Lung (tissue), 4 donors: ENCODE results near the genes ZNF648 and SMG7.

GRCh38 chr1:181190051-181190272, 101.5 kb downstream of the IER5 start:
- PRO-cap, result no peak
- RAMPAGE, long total RNA, result no peak
- RRBS, result 1% methylated on average over 10 of the region's 18 CpGs

GRCh38 chr1:181397796-181398476, 85.4 kb upstream of the CACNA1E start:
- PRO-cap, result no peak
- RAMPAGE, long total RNA, result no peak
- RRBS, result no CpG with 5 or more reads among the region's 3 CpGs

DNA sequence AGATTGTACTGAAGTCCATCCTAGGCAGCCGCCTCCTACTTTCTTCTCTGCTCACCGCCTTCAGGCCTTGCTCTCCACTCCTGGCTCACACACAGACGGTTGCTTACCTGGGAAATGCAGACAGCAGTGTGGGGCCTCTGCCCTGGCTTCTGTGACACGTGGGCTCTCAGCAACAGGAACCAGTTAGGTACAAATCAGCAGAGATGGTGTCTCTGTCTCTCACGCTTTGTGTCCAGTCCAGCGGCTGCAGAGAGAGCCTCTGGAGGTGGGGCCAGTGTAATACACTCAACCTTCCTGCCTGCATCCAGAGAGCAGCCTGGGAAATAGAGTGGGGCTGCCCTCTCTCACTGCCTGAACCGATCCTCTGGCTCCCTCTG, at the start of gene ZNF648:
ZNF648 (minus strand) TSS at position 252 of the 377 bp plus-strand sequence.
- PRO-cap, result no peak
- RAMPAGE, long total RNA, result no peak
- RRBS, result no CpG with 5 or more reads among the region's 7 CpGs

- PRO-cap, result no peak
- RAMPAGE, long total RNA, result no peak
- RRBS, result no CpG with 5 or more reads among the region's 3 CpGs
These were observed 150.0 kb downstream of the GLUL start for GRCh38 chr1:182241562-182242013.

DNA sequence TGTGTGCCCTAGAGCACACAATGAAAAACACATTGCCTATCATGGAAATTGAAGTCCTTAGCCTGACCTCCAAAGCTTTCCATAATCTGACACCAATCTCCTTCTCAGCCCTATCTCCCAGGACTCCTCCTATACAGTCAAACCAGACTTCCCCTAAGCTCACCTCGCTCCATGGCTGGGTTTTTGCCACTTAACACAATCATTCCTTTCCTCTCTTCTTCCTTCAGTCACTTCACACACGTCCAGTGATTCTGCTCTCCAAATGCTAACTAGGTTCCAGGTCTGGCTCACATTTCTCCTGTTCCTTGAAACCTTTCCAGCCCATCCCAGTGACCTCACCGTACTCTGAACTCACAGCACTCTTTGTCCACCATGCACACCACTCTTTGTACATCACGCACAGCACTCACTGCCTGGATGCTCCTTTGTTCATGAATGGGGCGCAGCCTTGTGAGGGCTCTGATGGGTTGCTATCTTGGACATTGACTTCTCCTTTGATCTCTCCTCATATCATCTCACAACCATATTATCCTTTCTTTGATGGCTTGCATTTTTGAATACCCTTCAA, 98.4 kb downstream of the GLUL start:
- PRO-cap, result no peak
- RAMPAGE, long total RNA, result no peak
- RRBS, result no CpG with 5 or more reads among the region's 5 CpGs

GRCh38 chr1:182299899-182300420, 91.6 kb downstream of the GLUL start:
- PRO-cap, result no peak
- RAMPAGE, long total RNA, result no peak
- RRBS, result no CpG with 5 or more reads among the region's 2 CpGs

DNA sequence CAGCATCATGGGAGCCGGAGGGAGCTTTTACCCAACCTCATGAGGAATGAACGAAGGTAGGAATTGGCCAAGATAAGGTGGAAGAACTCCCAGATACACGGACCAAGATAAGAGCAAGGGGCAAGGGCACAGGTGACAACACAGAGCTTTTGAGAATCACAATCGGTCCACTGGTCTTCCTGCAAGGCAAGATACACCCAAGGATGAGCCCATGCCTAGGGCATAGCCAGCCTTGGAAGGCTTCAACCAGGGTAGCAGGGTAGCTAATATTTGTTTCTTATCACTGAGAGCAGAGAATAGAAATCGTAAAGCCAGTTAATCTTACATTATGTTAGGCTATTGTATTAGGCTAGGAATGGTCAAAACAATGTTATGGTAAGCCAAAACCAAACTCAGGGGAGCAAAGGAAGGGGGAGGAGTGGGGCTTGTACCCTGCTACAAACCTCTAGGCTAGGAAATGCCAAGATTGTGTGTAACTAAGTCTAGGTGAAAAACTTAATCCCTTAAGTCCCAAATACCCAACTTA, 9.3 kb downstream of the GLUL start:
- PRO-cap, result no peak
- RAMPAGE, long total RNA, result no peak
- RRBS, result no CpG with 5 or more reads among the region's 5 CpGs

- PRO-cap, result no peak
- RAMPAGE, long total RNA, result no peak
- RRBS, result no CpG with 5 or more reads among the region's 6 CpGs
These were observed 2.5 kb upstream of the GLUL start for GRCh38 chr1:182394004-182394635.

GRCh38 chr1:182460504-182460995, 10.6 kb downstream of the RGSL1 start:
- PRO-cap, result no peak
- RAMPAGE, long total RNA, result no peak
- RRBS, result no CpG with 5 or more reads among the region's 1 CpG

DNA sequence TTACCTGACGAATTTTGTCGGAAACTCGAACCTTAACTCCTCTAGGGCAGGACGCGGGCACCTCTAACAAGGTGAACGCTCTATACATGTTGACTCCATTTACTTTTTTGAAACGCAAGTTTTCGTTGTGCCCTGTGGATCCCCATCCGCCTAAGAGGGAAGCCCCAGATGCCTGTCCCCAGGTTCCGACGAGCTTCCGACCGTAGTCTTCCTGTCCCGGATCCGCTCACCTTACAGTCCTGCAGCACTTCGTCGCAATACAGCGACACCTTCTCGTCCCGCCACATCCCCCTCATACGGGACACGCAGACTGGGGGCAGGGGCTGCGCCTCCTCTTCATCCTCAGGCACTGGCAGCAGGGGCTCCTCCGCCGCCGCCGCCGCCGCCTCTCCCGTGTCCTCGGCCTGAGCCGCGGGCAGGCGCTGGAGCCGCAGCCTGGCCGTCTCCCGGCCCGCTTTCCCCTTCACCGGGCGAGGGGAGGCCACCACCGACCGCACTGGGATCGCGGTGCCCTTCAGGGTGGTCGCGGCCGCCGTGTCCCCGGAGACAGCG, 391 bp downstream of the SHCBP1L start:
- PRO-cap, result no peak
- RAMPAGE, long total RNA, result no peak
- RRBS, result 12% methylated on average over 10 of the region's 50 CpGs

DNA sequence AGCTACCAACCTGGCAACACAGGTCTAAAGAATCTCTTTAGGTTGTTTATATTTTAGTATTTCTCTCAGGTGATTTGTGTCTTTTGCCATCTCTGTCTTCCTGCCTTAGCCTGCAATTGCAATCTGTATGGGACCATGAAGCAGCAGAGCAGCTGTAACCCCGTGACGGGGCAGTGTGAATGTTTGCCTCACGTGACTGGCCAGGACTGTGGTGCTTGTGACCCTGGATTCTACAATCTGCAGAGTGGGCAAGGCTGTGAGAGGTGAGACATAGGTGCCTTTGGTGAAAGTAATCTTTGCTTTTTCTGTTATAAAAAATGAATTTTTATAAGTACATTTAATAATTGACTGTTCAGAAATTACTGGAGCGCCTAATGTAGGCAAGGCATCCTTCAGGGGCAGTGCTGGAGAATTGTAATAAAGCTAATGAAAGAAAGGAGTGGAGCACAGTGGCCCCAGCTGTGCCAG, 60.7 kb upstream of the LAMC2 start:
- PRO-cap, result no peak
- RAMPAGE, long total RNA, result no peak
- RRBS, result no CpG with 5 or more reads among the region's 4 CpGs

GRCh38 chr1:183200358-183200785, 14.3 kb downstream of the LAMC2 start:
- PRO-cap, result no peak
- RAMPAGE, long total RNA, result no peak
- RRBS, result no CpG with 5 or more reads among the region's 10 CpGs

DNA sequence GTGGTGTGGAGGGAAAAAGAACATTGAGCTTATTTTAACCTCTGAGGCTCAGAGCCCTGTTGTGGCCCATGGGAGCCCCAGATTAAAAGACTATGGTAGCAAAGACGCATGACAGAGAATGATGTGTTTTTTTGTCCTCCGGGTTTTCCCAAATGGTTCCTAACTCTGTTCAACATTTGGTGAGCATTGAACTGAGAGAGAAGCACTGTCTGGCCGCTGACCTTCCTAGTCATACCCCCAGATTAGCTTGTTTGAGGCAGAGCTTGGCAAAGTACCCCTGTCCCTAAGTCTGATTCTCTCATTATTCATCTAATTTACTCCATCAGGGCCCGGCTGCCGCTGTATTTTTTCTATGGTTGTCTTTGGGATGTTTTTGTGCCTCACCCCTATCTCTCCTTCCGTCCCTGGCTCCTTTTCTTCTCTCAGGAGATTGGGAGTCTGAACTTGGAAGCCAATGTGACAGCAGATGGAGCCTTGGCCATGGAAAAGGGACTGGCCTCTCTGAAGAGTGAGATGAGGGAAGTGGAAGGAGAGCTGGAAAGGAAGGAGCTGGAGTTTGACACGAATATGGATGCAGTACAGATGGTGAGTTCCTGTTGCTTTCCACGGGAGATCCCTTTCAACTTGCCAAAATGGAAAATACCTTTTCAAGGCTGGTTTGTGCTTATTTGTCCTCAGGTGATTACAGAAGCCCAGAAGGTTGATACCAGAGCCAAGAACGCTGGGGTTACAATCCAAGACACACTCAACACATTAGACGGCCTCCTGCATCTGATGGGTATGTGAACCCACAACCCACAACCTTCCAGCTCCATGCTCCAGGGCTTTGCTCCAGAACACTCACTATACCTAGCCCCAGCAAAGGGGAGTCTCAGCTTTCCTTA, 53.8 kb downstream of the LAMC2 start:
- PRO-cap, result no peak
- RAMPAGE, long total RNA, result no peak
- RRBS, result no CpG with 5 or more reads among the region's 10 CpGs

DNA sequence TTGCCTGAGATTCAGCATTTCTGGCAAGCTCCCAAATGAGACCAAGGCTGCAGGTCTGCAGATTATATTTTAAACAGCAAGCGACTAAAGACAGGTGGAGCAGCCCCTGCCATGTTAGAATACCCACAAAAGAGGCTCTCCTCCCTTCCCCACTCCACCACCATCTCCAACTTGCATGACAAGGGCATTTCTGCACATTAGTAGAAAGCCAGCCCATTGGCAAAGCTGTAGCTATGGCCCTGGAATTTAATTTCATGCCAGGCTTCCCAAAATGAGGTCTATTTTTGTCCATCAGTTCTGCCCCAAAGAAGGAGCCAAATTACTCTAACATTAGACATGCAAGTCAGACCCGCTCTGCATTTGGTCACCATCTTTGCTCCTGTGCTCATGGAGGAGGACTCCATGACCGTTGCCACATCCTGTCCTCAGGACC, 115.1 kb downstream of the LAMC2 start:
- PRO-cap, result no peak
- RAMPAGE, long total RNA, result no peak
- RRBS, result no CpG with 5 or more reads among the region's 3 CpGs

DNA sequence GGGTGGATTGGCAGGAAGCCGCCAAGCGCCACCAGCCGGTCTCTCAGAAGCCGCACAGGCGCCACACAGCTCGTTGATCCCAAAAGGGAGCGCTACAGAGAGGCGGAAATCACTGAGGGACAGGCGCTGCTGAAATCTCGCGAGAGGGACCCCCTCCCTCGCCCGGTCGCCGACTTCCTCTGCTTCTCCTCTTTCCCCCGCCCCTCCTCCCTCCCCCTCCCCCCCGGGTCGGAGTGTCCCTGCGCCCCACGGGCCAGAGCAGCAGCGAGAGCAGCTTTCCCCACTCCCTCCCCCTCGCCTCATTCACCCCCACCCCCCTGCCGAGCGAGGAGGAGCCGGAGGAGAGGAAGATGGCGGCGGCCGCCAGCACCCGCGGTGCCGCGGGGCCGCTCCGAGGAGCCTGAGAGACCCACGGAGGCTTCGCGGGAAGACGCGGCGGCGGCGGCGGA, at the start of gene SMG7:
SMG7 (plus strand) TSS at position 330 of the 449 bp plus-strand sequence.
- PRO-cap, result bidirectional peak, plus-strand start at position 338 of the sequence, minus-strand start at position 181 of the sequence
- RAMPAGE, long total RNA, result no peak
- RRBS, result under 1% methylated on average over 13 of the region's 43 CpGs

DNA sequence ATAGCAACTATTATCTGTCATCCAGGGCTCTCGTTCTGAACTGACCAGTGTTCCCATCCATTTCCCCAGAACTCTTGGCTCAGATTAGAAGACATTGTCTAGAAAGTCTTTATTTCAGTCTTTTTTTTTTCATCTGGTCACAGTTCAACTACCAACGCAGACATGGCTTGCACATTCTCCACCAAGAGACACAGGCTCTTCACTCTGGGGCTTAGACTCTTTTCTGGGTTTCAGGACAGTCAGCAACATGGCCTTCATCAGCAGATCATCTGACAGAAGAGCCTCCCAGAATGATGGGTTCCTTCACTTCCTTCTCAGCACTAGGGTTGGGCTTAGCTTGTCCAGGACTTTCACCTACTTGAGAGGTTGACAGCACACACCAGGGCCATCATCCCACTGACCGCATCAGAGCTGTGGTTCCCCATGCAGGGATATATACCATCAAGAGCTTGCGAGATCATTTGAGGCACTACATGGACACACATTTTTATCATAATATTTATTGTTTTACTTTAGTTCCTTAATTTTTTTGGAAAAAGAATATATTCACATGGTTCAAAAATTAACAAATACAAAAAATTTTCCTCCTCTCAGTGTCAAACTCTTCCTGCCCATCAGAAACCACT, 10.3 kb upstream of the NCF2 start:
- PRO-cap, result no peak
- RAMPAGE, long total RNA, result no peak
- RRBS, result no CpG with 5 or more reads among the region's 4 CpGs

DNA sequence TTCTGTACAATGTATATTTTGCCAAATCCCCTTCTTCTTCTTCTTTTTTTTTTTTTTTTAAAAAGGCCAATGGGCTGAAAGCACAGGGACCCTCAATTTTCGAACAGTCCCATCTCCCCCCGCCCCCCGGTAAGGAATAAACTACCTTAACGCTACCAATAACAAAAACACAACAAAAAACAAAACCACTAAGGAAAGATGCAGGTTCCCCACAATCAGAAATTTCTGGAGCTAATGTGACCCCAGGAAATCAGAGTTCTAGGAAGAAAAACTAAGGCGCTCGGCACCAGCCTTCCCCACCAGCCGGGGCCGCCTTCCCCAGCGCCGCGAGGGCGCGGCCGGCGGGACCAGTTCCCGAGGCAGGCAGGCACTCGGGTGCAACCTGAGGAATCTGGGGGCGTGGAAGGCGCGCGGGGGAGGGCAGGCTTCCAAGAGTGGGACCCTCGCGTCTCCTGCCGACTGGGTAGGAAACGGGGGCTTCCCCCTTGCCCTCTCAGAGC, 661 bp downstream of the ARPC5 start:
- PRO-cap, result bidirectional peak, plus-strand start at position 403 of the sequence, minus-strand start at position 134 of the sequence
- RAMPAGE, long total RNA, result no peak
- RRBS, result 5% methylated on average over 8 of the region's 25 CpGs

DNA sequence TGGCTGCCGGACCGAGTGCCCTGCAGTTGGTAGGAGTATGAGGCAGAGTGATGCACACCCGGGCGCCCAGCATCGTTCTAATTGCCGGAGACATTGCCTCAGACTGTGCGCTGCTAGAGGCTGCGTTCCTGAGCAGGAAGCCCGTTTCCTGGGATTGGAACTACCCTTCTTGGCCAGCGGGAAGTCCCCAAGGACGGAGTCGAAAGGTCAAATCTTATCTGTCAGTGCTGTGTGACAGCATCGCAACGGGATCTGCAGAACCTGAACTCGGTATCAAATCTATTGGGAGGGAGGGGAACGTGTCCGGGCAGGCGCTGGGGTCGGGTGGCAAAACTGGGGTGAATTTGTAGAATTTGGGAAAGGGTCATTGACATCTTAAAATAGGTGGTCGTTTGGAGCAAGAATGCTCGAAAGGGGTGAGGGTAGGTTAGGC, 665 bp upstream of the ARPC5 start:
- PRO-cap, result no peak
- RAMPAGE, long total RNA, result no peak
- RRBS, result 2% methylated on average over 2 of the region's 21 CpGs

GRCh38 chr1:183652559-183652992, 540 bp downstream of the APOBEC4 start:
- PRO-cap, result no peak
- RAMPAGE, long total RNA, result no peak
- RRBS, result no CpG with 5 or more reads among the region's 2 CpGs

- PRO-cap, result no peak
- RAMPAGE, long total RNA, result no peak
- RRBS, result no CpG with 5 or more reads among the region's 6 CpGs
These were observed 42.3 kb downstream of the COLGALT2 start for GRCh38 chr1:183995275-183995676.